A375 (cell line): ENCODE measurements around a stretch of chr14.

- RAMPAGE, long total RNA, result no peak
These were observed 86.0 kb upstream of the DYNC1H1 start for GRCh38 chr14:101878286-101878791.

DNA sequence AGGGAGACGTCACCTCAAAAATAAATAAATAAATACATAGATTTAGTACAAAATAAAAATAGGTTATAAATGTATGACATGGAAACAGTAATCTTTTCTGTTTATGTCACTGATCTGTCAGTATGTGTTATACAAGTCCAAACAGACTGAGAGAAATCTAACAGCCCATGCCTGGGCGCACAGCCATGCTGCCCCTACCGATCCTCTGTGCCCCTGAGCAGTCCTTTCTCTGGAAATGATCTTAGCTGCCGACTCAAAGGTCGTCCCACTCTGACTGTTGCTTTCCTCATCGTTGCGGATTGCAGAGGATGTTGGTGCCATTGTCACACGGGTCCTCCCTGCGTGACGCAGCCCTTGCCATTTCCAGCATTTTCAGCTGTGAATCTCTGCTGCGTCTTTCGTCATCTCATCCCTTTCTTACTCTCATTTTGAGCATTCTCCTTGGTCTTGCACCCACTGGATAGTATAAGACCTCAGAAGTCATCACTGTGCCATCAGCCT lies 82.9 kb upstream of the DYNC1H1 start:
- RAMPAGE, long total RNA, result no peak

- RAMPAGE, long total RNA, result no peak
These were observed 846 bp downstream of the DYNC1H1 start for GRCh38 chr14:101965215-101965623.

DNA sequence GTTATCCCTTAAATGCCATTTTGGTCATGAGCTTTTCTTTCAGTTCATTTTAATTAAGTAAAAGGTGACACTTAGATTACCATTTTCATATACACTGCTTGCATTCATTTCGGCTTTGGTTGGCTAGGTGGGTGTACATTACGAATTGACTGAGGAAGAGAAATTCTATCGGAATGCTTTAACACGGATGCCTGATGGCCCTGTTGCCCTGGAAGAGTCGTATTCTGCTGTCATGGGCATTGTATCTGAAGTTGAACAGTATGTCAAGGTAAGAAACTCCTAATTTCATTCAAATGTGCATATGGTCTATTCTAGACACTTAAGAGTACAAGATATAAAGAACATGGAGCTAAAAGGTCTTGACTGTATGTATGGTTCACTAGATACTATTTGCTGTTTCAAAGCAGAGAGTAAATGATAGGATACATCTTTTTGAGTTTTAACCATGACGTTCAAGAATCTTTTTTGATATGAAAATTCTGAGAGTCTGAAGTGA lies 29.7 kb downstream of the DYNC1H1 start:
- RAMPAGE, long total RNA, result no peak

GRCh38 chr14:102374899-102375403 lies 12.2 kb downstream of the TECPR2 start:
- RAMPAGE, long total RNA, result no peak

DNA sequence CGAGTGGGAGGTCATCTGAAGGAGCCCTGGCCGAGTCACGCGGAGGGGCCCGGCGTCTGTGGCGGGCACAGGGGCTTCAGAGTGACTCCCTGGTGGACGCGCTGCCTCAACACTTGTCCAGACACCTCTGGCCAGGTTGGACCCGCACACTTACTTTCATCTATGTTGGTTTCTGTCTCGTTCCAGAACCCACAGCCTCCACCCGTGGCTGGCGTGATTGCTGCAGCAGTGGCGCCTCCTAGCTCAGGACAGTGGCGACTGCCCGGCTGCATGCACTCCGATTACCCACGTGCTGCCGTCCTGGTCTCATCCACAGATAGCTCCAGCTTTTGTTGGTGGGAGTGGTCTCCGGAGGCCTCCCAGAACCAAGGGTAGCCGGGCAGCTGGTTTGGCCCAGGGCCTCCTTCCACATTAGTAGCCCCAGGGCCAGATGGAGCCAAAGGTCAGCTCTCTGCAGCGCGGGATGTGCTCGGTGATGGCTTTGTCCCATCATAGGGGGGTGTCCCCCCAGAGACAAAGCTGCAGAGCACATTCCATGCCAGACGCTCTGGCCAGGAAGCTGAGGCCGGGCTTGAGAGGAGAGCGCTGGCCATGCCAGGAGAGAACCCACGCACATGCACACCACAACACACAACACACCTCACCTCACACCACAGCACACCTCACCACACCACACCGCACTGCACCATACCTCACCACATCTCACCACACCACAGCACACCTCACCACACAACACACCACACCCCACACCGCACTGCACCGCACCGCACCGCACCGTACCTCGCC lies 11.1 kb downstream of the ANKRD9 start:
- RAMPAGE, long total RNA, result no peak

DNA sequence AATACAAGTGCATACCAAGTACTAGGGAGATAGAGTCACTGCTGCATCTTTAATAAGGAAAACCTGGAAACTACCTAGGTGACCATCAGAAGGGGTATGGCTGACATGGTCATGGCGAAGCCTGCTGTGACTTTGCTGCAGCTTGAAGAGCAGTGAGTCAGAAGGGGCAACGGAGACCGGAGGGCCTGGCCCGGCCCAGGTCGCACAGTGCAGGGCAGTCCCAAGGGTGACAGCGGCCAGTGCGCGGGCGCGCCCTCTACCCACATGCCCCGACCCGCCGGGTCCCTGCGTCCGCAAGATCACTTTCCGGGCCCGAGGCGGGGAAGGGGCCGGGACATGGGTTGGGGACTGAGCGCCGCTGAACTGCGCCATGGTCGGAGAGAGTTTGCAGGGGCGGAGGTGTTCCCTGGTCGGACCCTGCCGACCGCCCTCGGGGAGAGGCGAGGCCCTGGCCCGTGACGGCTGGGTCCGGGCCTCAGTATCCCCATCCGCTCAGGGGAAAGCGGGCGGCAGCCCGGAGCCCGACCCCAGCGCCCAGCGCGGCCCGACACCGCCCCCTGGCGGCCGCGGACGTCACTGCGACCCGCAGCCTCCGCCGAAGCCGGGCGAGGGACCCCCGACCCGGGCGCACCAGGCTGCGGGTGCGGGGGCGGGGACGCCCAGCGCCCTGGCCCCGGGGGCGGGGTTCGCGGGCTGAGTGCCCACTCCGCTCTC lies 7.0 kb upstream of the ANKRD9 start:
- RAMPAGE, long total RNA, result no peak

GRCh38 chr14:102517158-102517970 lies 7.8 kb upstream of the ANKRD9 start:
- RAMPAGE, long total RNA, result no peak

DNA sequence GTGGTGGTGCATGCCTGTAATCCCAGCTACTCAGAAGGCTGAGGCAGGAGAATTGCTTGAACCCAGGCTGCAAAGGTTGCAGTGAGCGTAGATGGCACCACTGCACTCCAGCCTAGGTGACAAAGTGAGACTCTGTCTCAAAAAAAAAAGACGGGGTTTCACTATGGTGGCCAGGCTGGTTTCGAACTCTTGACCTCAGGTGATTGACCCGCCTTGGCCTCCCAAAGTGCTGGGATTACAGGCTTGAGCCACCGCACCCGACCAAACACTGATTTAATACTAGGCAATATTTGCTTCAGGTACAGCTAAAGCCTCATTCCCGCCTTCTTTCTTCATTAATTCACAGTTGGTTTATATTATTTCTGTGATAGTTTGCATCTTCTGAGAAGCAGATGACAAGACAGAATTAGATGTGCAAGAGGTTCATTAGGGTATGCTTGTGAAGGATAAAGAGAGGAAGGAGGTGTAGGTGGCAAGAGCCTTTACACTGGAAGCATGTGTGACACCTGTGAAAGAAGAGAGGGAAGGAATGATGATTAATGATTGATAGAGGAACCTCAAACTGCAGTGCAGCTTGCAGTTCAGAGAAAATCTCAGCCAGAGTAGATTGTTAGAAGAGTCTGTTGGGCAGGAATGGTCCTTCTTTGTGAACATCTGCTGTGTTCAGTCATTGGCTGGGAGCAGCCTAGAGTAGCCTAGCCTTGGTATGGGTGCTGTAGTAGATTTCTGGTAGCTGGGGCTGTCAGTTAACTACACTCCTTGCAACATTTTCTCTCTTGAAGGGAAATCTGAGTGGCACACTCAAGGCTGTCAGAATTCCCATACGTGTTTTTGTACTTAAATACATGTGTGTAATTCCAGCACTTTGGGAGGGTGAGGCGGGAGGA lies 8.8 kb downstream of the RCOR1 start:
- RAMPAGE, long total RNA, result no peak

- RAMPAGE, long total RNA, result no peak
These were observed 53.7 kb downstream of the RCOR1 start for GRCh38 chr14:102646162-102646631.

DNA sequence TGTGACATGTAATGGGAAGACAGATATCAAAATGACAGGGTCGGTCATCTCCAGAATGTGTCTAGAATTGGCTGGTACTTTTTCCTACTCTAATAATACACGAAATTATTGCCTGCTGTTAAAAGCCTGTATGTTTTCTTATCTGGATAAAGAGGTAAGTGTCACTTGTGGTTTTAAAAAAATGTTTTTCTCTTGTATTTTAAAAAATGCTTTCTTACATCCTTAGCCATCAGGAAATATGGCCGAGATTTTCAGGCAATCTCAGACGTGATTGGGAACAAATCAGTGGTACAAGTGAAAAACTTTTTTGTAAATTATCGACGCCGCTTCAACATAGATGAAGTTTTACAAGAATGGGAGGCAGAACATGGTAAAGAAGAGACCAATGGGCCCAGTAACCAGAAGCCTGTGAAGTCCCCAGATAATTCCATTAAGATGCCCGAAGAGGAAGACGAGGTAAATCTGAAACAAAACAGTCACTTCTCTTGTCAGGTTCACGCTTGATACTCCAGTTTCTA lies 55.2 kb upstream of the TRAF3 start:
- RAMPAGE, long total RNA, result no peak

DNA sequence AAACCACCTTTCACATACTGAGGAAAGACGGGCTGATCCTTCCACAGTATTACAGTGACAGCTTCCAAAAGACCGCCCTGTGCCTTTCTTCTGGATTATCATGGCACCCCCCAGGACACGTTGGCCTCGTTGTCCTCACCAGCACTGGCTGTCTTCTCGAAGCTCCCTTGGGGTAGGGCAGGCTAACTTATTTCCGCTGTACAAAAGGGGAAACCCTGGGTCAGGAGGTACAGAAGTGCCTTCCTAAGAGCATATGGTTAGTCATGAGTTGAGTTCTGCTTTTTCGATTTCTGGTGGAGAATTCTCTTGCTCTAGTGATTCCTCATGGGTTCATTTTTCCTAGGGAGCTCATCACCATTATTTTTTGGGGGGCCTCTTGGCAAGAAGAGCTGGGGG lies 9.0 kb upstream of the TRAF3 start:
- RAMPAGE, long total RNA, result no peak

- RAMPAGE, long total RNA, result no peak
These were observed 9.1 kb upstream of the AMN start for GRCh38 chr14:102913261-102913874.

DNA sequence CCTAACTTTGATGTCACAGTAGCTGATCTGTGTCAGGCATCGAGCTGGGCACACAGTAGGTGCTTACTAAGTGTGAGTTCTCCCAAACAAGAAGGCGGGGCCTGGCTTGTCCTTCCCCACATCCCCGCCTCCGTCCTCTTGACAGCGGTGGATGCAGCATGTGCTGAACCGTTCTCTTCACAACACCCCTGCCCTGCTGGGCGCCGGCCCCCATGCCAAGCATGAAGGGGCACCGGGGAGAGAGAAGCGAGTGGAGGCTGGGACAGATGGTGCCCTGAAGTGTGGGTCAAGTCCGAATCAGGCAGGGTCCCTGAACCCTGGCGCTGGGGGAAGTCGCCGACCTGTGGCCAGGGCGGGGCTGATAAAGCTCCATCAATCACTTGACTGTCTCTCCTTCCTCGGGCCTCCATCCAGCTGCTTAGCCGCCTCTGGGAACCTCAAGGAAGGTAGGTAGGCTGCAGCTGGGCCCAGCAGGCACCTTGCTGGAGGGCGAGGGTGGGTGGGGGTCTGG lies 4.0 kb downstream of the EXOC3L4 start:
- RAMPAGE, long total RNA, result no peak

DNA sequence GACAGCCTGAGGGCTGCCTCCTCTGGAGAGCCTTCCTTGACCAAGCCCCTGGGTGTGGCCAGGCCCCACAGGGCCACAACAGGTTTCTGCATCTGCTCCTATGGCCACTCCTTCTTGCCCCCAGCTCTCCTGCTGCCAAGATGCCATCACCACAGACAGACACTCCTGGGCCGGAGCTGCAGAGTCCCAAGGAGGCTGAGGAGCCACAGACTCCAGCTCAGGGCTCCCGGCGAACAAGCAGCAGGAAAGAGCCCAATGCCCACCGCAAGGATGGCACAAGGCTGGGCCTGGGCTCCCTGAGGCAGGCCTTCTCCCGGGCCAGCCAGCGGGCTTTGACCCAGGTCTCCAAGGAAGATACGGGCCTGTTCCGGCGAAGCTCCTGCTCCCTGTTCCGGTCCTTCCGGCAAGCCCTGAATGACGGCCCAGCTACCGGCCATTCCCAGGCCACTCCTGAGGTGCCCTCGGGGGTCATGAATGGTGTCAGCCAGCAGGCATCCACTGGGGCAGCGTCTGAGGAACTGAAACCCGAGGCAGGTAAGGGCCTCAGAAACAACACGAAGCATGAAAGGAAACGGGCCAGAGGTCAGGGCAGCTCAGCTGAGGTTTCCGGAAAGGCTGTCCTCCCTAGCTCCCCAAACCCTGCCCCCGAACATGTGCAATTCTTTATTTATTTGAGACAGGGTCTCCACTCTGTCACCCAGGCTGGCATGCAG lies 5.7 kb downstream of the EXOC3L4 start:
- RAMPAGE, long total RNA, result no peak

- RAMPAGE, long total RNA, result no peak
These were observed 2.7 kb downstream of the TNFAIP2 start for GRCh38 chr14:103125777-103126626.

GRCh38 chr14:103136529-103137565 lies 13.6 kb downstream of the TNFAIP2 start:
- RAMPAGE, long total RNA, result no peak

GRCh38 chr14:103189505-103189791 lies 66.2 kb downstream of the TNFAIP2 start:
- RAMPAGE, long total RNA, result no peak

DNA sequence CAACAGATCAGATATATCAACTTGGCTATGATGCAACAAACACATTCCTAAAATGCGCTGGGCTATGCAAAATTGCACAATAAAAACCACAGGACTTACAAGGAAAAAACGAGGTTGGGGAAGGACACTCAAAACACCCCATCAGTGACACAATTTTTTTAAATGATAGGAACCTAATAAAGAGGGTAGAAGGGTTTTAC lies 71.0 kb downstream of the TNFAIP2 start:
- RAMPAGE, long total RNA, result no peak

DNA sequence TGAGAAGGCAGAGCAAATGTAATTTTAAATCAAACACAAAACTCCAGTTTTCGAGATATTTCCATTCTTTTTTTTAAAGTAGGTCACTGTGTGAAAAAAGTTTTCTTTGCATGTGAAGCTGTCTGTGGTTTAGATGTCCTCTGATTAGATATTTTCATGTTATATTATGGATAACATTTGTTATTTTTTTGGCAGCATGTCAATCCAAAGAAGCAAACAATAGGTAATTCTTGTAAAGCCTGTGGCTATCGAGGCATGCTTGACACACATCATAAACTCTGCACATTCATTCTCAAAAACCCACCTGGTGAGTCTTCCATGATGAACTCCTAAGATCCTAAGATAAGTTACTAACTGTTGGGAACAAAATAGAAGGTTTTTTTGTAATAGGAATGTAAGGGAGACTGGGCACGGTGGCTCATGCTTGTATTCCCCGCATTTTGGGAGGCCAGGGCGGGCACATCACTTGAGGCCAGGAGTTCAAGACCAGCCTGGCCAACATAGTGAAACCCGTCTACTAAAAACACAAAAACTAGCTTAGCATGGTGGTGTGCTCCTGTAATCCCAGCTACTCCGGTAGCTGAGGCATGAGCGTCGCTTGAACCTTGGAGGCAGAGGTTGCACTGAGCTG lies 3.0 kb downstream of the EIF5 start:
- RAMPAGE, long total RNA, result no peak